ENCODE data around the gene PHOSPHO2.

DNA sequence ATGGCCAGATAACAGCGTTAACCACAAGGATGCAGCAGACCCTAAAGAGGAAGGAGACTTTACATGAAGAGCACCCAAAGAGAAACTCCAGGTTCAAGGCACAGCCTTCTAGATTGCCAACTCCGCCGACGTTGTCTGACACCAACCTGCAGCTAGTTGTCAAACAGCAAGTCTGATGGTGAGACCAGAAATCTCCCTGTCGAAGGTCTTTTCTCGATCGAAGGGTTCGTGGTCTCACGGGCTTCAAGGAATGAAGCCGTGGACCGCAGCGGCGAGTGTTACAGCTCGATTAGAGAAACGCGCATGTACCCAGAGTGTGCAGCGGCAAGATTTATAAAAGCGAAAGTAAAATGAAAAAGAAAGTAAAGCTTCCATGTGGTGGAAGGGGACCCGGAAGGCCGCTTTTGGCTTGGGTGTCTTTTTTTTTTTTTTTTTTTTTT is 251.8 kb downstream of the B3GALT1 start:
- PRO-cap, result no peak

DNA sequence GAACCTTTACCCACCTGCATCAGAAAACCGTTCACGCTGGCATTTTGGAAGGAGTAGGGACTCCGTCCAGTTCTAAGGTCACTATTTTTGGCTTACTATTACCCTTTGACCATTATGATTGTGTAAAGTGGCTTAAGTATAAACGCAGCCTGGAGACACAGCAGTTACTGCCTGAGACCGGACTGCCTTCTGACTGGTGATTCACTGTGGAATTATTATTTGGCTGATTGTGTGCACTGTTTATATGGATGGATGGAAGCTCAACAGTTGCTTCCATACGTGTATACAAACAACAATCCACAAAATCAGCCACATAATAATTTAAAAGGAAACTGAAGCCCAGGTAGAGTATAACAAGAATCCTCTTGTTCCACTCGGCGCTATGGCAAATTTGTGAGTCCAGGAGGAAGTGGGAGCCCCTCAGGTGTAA is 472.2 kb downstream of the B3GALT1 start:
- PRO-cap, result no peak

- PRO-cap, result no peak
Observed at GRCh38 chr2:167844301-167845020, 402.9 kb downstream of the STK39 start.

- PRO-cap, result no peak
Observed at GRCh38 chr2:168190549-168191368, 56.6 kb downstream of the STK39 start.

DNA sequence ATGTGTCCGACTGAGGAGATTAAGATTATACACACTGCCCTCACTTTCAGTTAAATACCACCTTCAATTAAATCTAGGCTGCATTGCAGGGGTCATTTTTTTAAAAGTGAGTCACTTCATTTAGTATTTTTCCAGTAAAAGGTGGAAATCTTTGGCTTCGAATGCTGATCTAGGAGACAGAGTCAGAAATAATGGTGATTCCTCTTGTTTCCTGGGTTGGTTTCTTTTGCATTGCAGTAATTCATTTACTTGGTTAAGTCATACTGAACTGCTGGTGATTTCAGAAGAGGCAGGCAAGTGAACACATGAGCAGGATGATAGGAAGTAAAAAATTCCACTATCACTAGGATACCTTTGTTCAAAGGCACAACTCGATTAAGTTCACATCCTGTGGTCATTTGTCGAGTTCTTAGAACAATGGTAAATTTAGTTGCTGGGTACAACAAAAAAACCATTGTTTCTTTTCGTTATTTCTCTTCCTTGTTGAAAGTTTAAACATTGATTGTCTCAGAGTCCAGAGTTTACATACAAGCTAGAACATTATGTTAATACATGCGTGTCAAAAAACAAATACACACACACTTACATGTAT is 26.5 kb downstream of the STK39 start:
- PRO-cap, result no peak

DNA sequence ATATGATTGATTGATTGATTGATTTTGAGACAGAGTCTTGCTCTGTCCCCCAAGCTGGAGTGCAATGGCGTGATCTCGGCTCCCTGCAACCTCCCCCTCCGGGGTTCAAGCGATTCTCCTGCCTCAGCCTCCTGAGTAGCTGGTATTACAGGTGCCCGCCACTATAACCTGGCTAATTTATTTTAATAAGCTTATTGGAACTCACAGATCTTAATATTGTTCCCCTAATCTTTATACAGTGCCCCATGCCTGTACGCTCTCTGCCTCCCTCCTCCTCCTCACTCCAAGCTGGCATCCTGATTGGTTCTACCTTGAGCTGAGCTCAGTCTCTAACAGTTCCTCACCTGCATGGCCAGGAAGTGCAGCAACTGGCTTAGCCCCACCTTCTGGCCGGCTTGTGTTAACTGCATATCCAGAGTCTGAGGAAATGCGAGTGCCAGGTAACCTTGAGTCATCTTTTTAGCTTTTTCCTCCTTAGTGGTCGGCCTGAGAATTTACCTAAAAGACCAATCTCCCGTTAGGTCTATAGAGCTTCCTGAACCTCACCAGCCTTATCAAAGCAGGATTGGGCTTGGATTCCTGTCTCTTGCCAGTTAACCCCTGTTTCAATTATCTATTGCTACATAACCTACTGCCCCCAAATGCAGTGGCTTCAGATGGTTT is 89.4 kb upstream of the STK39 start:
- PRO-cap, result no peak

- PRO-cap, result no peak
Observed at GRCh38 chr2:168457322-168457998, 1.4 kb downstream of the CERS6 start.

GRCh38 chr2:168460457-168460958 is 4.4 kb downstream of the CERS6 start:
- PRO-cap, result no peak

DNA sequence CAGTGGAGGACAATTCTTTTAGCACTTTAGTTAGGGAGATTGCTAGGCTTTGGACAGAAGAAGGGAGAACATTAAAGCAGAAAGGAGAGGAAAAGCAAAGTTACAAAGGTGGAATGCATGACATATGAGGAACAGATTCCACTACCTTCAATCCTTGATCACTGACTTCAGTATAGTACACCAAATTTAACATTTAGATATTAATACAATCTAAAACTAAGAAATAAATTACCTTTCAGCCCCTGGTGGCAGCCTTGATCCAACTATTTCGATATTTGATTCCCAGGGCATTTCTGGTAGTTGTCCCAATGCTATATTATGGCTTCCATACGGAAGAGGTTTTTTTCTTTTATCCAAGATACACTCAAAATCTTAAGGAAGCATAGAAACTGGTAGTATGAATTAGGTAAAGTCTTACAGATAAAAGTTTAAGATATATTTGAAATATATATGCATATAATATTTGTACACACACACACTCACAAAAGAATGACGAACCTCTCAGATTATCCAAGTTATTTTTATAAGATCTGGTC is 21.7 kb downstream of the KLHL41 start:
- PRO-cap, result no peak

GRCh38 chr2:169694088-169694958 is at the start of gene PHOSPHO2:
PHOSPHO2 (plus strand) TSS chr2:169694469.
- PRO-cap, result bidirectional peak, plus-strand start at chr2:169694471, minus-strand start at chr2:169694350

GRCh38 chr2:169716436-169716891 is 17.2 kb upstream of the KLHL23 start:
- PRO-cap, result no peak

GRCh38 chr2:169734546-169735226 is 1.1 kb downstream of the KLHL23 start:
- PRO-cap, result no peak

DNA sequence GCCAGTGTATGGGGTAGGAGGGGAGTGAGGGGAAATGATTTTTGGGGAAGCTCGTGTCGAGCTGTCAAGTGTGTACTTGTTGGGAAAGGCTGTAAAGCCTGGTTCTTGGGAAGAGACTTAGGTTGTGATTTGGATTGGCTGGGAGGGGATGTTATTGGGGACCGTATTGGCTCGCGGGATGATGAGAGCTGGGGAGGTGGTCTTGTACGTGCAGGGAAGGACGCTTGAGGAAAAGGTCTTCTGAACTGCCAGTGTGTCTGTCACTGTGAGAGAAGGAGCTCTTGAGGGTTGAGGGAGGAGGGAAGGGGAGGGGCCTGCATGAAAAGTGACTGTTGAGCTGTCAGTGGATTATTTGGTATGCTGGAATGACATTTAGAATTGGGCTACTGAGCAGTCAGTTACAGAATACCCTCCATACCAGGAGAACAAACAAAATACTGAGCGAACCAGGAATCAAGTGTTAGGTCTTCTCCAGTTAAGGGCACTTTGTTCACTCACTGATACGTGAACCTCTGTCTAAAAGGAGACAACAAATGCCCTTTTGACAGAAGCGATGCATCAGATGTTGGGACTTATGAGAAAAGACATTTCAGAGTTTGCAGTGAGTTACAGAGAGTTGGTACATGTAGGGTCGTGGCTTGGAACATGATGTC is 1.2 kb downstream of the UBR3 start:
- PRO-cap, result unidirectional peak, minus-strand start at position 255 of the sequence

DNA sequence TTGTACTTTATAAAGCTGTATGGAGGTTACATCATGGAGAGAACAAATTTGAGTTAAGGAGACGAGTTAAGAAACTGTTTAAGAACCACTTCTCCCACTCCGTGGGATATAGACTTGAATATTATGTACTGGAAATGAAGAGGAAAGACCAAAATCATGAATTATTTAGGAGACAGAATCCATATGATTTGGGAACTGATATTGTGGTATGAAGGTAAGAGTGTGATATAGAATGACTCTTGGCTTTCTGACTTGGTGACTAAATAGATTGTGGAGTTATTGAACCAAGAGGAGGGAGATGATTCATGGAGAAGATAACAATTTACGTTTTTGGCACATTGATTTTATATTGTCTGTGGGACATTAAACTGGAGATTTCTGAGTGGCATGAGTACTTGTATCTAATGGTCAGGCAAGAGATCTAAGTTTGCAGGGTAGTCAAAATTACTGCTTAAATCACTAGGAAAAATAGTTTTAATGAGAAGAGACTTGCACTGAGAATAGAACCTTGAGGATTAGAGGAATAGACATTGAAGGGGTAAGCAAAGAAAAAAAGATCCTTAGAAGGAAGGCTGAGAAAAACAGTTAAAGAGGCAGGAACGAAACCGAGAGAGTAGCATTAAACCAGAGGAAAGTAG is 173.1 kb downstream of the UBR3 start:
- PRO-cap, result no peak

GRCh38 chr2:170089944-170090798 is 87.8 kb upstream of the MYO3B start:
- PRO-cap, result no peak

DNA sequence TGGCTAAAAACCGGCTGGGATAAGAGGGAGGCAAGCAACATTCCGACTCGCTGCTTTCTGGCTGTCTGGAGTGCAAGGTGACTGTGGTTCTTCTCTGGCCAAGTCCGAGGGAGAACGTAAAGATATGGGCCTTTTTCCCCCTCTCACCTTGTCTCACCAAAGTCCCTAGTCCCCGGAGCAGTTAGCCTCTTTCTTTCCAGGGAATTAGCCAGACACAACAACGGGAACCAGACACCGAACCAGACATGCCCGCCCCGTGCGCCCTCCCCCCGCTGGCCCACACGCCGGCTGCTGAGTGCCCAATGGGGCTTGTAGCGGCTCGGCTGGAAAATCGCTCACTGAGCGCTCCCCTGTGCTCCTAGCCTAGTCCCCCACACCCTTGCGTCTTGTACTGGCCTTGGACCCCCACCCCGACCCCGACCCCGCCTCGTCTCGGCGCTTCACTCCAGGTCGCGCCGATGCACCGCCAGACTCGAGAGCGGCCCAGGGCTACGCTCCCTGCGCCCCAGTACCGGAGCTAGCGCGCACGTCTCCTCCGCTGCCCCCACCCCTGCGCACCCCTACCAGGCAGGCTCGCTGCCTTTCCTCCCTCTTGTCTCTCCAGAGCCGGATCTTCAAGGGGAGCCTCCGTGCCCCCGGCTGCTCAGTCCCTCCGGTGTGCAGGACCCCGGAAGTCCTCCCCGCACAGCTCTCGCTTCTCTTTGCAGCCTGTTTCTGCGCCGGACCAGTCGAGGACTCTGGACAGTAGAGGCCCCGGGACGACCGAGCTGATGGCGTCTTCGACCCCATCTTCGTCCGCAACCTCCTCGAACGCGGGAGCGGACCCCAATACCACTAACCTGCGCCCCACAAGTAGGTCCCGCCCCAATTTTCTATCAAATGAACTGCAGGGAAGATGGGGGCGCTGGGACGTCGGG is 1.4 kb downstream of the GAD1 start:
- PRO-cap, result no peak

GRCh38 chr2:170972849-170973228 is 43.8 kb downstream of the GORASP2 start:
- PRO-cap, result no peak

GRCh38 chr2:170984582-170985194 is 55.6 kb downstream of the GORASP2 start:
- PRO-cap, result no peak

DNA sequence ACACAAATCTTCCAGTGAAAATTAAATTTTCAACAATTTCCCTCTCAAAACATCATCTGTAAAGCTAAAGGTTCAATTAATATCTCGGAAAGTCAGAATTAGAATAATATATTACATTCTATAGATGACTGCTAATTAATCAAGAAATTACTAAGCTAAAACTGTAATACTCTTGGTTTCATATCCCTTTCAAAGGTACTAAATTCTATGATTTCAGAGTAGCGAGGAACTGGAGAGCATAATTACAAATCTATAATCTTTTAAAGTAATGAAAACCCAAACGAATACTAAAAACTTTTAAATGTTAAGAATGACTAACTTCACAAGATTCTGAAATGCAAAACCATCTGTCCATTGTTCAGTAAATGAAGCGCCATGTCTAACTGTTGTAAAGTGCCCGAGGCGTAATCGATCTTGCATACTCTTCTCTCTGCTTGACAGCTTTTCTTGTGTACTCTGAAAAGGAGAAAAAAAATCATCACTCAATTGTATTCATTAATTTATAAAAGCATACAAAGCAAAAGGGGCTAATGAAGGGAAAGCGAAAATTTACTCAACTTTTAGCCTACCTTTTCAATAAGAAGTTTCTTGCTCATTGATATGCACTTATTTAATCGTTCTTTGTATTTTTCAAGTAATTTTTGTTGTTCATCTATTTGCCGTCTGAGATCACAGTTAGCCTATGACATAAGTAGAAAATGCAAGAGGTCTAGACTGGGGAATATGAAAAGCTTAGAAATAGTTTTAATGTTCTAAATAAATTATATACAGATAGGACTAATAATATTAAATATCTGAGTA is 111.0 kb downstream of the TLK1 start:
- PRO-cap, result no peak

GRCh38 chr2:171082684-171083092 is 78.0 kb downstream of the TLK1 start:
- PRO-cap, result no peak